Daoy (cell line): ENCODE measurements around the genes IL11RA and CCL21.

DNA sequence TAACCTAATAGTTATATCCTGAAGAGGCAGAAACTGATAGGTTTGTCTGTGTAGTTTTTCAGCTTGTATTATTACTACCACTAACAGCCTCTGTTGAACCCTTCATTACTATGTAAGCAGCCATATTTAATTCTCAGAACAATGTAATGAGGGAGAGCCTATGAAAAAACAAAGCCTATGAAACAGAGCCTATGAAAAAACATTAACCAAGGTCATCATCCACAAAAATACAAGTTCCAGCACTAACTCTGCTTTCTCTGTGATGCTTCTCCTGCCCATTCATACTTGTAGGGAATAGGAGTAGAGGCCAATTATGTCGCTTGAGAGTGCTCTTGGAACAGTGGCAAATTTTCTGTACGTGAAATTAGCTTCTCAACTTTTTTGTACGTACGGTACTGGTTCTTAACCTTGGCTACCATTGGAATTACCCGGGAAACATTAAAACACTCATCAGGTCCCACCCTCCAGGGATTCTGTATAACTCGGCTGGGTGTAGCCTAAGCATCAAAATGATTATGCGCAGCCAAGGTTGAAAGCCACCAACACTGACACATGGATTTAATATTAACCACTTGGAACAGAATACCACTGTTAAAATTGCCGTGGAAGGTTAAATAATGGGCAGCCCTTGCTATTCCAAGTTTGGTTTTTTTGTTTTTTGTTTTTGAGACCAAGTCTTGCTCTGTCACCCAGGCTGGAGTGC is 17.3 kb downstream of the DNAJA1 start:
- RAMPAGE, long total RNA = no peak

GRCh38 chr9:33106966-33107386 is 30.5 kb upstream of the SMU1 start:
- RAMPAGE, long total RNA = no peak

- RAMPAGE, long total RNA = no peak
Observed at GRCh38 chr9:33231169-33231905, 8.6 kb upstream of the SPINK4 start.

- RAMPAGE, long total RNA = no peak
Observed at GRCh38 chr9:33256744-33257229, 7.7 kb downstream of the BAG1 start.

- RAMPAGE, long total RNA = no peak
Observed at GRCh38 chr9:33932887-33933793, 115.5 kb downstream of the UBAP2 start.

DNA sequence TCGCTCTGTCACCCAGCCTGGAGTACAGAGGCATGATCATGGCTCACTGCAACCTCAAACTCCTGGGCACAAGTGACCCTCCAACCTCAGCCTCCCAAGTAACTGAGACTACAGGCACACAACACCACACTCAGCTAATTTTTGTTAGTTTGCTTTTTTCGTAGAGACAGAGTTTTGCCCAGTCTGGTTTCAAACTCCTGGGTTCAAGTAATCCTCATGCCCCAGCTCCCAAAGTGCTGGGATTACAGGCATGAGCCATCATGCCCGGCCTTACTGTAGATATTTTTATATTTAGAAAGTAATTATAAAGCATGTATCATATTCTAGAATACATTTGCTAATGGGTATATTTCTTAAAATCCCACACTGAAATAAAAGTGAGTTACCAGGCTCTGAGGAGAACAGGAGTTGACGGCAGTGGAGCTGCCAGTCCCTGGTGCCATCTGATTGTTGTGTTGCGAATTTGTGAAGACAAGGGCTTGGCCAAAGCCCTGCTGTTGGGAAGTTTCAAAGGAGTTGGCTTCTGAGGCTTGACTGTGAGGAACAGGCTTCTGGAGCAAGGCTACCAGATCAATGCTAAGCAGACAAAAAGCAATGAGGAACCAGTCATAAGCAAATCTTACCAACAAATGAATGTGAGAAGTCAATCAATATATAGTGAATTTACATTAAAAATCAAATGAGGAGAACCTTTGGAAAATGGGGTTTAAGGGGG is 95.6 kb downstream of the UBAP2 start:
- RAMPAGE, long total RNA = no peak

- RAMPAGE, long total RNA = no peak
Observed at GRCh38 chr9:34047948-34048796, 515 bp downstream of the UBAP2 start.

GRCh38 chr9:34072435-34072940 is 23.8 kb upstream of the UBAP2 start:
- RAMPAGE, long total RNA = no peak

DNA sequence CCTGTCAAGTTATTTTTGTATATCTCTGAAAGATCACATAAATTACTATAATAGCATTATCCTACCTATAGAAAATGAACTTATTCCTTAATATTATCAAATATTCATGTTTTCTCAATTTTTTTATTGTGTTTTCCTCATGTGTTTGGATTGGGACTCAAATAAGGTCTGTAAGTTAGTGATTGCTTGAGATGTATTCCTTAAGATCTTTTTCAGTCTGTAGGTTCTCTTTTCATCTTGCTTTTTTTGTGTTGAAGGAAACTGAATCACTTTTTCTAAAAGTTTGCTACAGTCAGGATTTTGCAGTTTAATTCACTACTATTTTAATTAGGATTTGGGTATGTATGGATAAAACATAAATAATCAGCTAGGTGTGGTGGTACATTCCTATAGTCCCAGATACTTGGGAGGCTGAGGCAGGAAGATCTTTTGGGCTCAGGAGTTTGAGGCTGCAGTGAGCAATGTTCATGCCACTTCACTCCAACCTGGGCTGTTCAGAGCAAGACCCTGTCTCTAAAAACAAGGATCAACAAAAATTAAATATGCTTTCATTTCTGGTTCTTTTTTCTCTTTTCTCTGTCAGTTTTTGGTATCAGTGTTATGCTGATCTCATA is 24.1 kb downstream of the UBAP1 start:
- RAMPAGE, long total RNA = no peak

- RAMPAGE, long total RNA = no peak
Observed at GRCh38 chr9:34224239-34224674, 45.4 kb downstream of the UBAP1 start.

GRCh38 chr9:34343048-34343538 is 13.7 kb downstream of the NUDT2 start:
- RAMPAGE, long total RNA = no peak

DNA sequence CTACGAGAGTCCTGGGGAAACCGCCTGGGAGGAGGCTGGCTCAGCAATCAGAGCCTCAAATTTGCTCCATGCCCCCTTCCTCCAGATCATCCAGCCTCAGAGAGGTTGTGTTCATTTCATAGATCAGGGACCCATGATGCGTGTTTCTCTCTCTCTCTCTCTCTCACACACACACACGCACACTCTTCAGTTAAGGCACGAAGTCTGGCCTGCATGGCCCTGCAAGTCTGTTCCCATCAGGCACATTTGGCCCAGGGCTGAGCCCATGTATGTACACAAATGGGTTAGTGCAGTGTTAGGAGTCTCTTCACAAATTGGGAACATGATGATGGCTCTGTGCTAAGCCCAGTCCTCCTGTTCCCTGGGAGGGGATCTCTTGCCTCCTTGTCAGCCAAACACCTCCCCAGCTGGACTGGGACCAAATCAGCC is 6.8 kb downstream of the MYORG start:
- RAMPAGE, long total RNA = no peak

DNA sequence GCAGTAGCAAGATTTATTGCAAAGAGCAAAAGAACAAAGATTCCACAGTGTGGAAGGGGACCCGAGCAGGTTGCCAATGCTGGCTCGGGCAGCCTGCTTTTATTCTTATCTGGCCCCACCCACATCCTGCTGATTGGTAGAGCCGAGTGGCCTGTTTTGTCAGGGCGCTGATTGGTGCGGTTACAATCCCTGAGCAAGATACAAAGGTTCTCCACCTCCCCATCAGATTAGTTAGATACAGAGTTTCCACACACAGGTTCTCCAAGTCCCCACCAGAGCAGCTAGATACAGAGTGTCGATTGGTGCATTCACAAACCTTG is 23.2 kb downstream of the DNAI1 start:
- RAMPAGE, long total RNA = no peak

- RAMPAGE, long total RNA = no peak
Observed at GRCh38 chr9:34577440-34578101, 12.0 kb downstream of the CNTFR start.

DNA sequence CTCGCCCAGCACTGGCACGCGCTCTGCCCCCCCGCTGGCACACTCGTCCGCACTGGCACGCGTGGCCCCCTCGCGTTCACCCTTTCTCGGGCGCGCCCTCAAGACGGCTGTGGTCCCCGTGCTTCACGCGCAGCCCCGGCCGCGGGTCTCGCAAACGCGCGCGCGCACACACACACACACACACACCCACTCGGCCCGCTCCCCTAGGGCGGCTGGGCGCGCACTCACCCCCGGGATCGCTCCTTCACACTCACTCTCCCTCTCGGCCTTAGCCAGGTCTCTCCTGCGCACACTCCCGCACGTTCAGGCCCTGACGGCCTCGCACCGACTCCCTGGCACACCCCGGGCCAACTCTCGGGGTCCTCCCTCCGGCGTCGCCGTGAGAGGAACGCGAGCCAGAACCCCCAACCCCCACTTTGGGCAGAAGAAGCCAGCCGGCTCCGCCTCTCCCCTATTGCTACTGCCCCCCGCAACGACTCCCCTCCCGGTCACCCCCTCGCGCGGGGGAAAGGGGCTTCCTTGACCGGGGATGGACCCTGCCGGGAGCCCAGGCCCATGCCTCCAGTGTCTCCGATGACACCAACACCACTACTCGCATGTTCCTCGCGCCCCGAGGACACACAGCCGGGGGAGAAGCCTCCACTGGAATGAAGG is 605 bp upstream of the CNTFR start:
- RAMPAGE, long total RNA = no peak

GRCh38 chr9:34610900-34612006 is 644 bp downstream of the RPP25L start:
- RAMPAGE, long total RNA = no peak

DNA sequence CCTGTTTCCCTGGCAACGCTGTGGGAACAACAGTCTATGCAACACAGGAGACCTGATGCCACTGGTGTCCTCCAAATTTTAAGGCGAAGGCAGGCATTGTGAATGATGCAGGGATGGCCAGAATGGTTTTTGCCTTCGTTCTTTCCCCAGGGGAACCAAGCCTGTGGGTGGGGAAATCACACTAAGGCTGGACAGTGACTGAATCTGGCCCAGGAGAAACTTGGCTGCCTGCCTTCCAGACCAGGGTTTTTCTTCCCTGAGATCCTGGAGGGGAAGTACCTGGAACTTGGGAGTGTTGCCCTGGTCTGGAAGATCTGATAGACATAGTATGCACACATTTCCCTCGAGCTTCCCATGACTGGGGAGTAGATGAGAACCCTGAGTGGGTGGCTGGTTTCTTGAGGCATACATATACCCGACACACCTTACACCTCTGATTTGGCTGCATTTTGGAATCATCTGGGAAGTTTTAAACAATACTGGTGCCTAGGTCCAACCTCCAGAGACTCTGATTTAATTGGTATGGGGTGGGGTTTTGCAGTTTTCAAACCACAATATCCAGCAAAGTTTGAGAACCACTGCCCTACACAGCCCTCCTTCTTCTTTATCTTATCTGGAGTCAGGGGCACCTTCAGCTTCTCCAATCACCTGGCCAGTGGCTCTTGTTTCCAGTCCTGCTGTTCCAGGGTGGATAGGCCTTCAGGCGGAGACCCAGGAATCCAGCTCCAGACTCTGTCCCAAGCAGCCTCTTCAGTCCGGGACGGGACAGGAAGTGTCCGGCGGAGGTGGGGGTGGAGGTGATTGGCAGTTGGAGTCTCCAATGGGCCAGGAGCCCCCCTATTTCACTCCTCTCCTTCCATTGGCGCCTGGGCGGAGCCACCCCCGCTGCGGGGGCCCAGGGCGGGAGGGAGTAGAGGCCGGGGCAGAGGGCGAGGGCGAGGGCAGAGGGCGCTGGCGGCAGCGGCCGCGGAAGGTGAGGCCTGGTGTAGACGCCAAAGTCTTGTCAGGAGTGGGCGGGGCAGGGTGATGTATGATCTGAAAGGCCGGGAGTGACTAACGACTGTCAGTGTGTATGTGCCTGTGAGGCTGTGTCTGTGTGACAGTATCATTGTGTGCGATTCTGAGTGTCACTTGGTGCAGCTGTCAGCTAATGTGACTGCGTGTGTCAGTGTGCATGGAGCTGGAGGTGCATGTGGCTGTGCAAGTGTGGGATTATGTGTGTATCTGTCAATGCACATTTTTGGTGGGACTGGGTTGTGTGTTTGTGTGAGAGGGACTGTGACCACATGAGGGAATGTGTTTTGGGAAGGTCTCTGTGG is at the start of gene IL11RA:
TSS of gene IL11RA (plus strand) at position 925 of the 1,319 bp plus-strand sequence.
- RAMPAGE, long total RNA = no peak

DNA sequence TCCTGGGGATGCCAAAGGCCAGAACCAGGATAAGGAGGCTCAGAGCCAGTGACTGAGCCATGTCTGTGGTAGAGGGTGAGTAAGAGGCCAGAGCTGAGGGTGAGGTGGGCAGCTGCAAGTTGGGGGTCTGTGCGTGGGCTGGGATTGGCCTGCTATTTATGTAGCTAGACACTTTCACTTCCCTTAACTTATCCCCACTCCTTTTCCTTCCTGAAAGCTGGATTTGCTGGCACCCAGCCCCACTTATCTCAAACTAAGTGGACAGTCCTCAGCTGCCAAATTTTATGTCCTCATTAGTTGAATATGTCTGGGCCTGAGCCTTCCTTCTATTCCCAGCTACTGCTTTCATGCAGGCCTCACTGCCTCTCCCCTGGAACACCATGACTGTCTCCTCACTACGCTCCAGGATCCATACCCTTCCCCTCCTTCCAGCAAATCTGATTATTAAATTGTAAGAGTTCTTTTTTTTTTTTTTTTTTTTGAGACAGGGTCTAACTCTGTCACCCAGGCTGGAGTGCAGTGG is at the start of gene CCL21:
TSS of gene CCL21 (minus strand) at position 131 of the 523 bp plus-strand sequence.
- RAMPAGE, long total RNA = no peak

GRCh38 chr9:35043139-35043670 is 1.2 kb downstream of the C9orf131 start:
- RAMPAGE, long total RNA = no peak

- RAMPAGE, long total RNA = no peak
Observed at GRCh38 chr9:35258318-35258865, 96.6 kb downstream of the UNC13B start.